Hematopoietic multipotent progenitor cell (in vitro differentiated cells): ENCODE results near the genes SERBP1, GADD45A and CTH.

DNA sequence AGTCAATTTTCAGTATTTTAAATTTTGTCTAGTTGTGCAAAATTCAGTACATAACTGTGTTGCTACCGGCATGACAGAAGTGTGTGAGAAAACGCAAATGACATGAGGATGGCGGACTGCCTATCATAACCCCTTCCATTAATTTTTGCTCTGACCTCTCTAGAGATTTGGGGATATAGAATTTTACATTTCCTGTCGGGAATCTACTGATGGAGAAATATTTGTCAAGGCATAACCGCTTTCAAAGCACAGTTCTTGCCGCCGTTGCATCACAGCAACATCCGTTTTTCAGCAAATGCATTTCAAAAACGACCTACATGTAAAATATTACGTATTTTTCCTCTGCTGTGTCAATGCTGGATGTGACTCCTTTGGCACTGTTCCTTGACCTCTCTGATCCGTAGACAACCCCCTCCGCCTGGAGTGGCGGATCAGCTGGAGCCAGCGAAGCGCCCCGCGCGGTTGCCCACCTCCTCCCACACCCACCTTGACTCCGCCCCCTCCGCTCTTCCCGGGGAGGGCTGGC lies 4.9 kb downstream of the MIER1 start:
- CAGE, long polyA plus RNA, result no peak

GRCh38 chr1:67411242-67412538 lies 18.5 kb downstream of the SERBP1 start:
- CAGE, long polyA plus RNA, result no peak

GRCh38 chr1:67429948-67430983 lies at the start of gene SERBP1:
SERBP1 (minus strand) TSS chr1:67430402.
- CAGE, long polyA plus RNA, result start-site peak on the minus strand at chr1:67430329-67430402, 2,444 reads

- CAGE, long polyA plus RNA, result no peak
Observed at GRCh38 chr1:67524065-67525090, 94.2 kb upstream of the SERBP1 start.

GRCh38 chr1:67534517-67535078 lies 104.4 kb upstream of the SERBP1 start:
- CAGE, long polyA plus RNA, result no peak

- CAGE, long polyA plus RNA, result no peak
Observed at GRCh38 chr1:67540177-67540860, 110.1 kb upstream of the SERBP1 start.

DNA sequence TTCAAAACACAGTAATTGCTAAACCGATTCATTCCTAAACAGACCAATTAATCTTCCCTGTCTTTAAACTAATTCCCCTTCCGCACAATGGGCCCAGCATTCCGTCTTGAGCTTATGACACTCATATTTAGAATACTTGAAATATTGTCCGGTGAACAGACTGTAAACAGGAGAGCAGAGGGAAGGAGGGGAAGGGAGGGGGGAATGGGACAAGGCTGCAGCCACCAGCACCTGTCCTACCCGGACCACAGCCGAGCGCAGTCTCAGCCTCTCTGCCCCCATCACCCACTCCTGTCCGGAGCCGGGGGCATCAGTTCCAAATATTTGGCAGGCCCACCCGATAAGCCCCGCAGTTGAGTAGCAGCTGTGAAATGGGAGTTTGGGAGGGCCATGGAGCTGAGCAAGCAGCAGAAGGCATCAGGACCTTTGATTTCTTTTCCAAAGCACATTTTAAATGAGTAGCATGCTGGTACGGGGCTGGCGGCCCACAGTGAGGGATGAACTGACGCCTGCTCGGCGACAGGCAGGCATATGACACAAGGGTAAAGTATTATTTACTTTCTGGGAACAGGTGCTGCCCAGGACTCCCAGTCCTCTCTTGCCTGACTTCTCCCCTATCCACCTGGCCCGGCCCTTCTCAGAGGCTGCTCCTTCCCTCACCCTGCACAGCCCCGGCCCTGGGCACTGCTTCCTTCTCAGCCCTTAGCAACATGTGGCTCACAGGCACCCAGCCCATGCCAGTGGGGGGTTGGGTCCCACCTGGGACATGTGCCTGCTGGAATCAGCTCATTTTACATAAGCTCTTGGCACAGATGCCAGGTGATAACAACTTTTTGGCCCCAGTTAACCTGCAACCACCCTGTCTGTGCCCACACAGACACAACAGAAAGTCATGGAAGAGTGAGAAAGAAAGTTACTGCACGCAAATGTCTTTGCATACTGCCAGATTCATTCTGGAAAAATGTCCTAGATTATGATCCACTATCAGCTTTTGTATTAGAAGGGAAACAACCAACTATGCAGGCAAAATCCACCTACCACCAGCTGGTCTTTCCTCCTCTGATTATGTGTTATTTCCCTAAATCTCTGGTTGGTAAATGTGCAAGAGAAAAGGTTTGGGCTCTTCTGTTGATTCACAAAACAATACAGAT lies 112.4 kb upstream of the GADD45A start:
- CAGE, long polyA plus RNA, result no peak

- CAGE, long polyA plus RNA, result no peak
Observed at GRCh38 chr1:67652881-67653328, 32.1 kb upstream of the GADD45A start.

GRCh38 chr1:67685104-67686200 lies at the start of gene GADD45A:
GADD45A (plus strand) TSS chr1:67685201.
- CAGE, long polyA plus RNA, result start-site peak on the plus strand at chr1:67685214-67685416, 481 reads

DNA sequence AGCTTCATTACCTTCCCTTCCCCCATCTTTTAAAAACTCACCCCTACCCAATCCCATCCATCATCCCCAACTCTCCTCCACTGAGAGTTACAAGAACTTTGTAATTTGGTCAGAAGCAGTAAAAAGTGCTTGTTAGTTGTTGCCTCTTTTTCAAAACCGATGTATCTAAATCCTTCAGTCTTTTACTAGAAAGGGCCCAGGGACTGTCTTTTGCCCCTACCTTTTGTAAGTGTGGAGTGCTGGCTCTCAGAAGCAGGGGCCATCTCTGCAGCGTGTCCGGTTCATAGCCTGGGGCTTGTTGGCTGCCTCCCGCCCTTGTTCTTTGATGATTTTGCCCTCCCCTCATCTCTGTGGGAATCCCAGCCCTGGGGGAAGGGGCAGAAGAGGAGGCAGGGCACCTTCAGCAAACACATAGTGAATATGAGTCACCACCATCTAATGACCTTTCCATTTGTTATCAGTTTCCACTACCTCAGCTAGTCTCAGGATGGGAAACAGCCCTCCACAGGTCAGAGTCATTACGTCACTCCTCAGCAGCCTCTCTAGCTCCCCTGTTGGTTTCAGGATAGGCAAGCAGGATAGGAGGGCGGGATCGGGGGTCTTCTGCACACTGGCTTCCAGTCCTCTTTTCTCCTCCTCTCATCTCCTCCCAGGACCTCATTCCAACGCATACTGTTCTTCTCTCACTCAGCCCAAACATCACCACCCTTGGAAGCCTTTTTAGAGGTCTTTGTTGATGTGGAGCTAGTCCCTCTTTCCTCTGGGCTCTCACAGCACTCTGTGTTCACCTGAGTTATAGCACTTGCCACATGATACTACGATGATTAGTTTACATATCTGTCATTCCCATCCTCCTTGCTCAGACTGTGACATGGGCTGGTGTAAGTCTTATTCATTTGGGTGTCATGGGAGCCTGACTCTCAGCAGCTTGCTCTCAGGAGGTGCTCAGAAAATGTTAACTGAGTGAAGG lies 15.8 kb downstream of the GADD45A start:
- CAGE, long polyA plus RNA, result no peak

- CAGE, long polyA plus RNA, result no peak
Observed at GRCh38 chr1:68176807-68177550, 55.3 kb downstream of the WLS start.

DNA sequence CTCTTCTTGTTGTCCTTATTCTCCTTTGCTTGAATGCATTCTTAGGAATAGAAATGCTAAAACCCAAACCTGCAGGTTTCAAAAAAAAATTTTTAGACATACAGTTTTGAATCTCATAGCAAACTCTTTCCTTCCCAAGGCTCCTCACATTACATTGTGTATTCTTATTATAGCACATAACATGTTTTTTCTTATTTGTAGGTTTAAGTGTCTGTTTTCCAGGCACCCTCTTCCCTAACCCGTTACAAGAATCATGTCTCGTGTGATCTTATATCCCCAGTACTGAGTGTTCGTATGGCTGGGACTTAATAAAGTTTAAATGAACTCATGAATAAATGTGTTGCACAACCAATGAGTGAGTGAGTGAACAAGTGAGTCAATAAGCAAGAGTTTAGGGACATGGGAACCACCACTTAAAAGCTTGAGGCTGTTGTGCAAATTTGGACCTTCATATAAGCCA lies 41.0 kb downstream of the WLS start:
- CAGE, long polyA plus RNA, result no peak

- CAGE, long polyA plus RNA, result no peak
Observed at GRCh38 chr1:68231376-68231665, 1.0 kb downstream of the WLS start.

GRCh38 chr1:68358489-68358861 lies 91.3 kb downstream of the RPE65 start:
- CAGE, long polyA plus RNA, result no peak

DNA sequence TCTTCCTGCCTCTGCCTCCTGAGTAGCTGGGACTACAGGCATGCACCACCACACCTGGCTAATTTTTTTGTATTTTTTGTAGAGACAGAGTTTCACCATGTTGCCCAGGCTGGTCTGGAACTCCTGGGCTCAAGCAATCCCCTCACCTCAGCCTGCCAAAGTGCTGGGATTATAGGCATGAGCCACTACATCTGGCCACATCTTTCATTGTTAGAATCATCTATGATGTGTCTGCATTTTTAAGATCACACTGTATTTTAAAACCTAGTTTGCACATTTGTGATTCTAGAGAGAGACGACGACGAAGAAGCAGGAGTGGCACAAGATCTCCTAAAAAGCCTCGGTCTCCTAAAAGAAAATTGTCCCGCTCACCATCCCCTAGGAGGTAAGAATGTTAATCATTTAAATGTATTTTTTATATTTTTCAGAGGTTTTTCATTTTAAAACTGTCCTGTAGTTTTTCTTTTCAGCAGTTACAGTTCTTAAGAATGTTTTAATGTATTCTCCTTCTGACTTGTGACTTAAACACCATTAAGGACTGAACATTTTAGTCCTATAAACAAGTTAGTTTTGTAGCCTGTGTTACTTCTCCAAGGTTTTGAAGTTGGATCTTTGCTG lies 28.6 kb downstream of the SRSF11 start:
- CAGE, long polyA plus RNA, result no peak

GRCh38 chr1:70250281-70251156 lies 29.3 kb downstream of the SRSF11 start:
- CAGE, long polyA plus RNA, result no peak

DNA sequence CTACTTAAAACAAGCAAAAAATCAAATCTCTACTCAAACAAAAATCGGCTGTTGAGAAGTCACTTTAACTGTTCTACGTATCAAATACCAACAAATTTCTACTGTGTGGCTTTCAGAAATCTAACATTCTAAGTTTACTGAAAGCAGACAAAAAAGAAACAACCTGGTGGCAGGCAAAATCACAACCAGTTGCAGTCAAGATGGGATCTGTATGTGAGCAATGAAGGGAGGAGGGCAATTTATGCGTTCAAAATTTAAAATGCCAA lies 1.2 kb downstream of the ANKRD13C start:
- CAGE, long polyA plus RNA, result no peak

- CAGE, long polyA plus RNA, result no peak
Observed at GRCh38 chr1:70410290-70410492, 877 bp upstream of the CTH start.

GRCh38 chr1:70411149-70411750 lies at the start of gene CTH:
CTH (plus strand) TSS chr1:70411268.
- CAGE, long polyA plus RNA, result no peak

DNA sequence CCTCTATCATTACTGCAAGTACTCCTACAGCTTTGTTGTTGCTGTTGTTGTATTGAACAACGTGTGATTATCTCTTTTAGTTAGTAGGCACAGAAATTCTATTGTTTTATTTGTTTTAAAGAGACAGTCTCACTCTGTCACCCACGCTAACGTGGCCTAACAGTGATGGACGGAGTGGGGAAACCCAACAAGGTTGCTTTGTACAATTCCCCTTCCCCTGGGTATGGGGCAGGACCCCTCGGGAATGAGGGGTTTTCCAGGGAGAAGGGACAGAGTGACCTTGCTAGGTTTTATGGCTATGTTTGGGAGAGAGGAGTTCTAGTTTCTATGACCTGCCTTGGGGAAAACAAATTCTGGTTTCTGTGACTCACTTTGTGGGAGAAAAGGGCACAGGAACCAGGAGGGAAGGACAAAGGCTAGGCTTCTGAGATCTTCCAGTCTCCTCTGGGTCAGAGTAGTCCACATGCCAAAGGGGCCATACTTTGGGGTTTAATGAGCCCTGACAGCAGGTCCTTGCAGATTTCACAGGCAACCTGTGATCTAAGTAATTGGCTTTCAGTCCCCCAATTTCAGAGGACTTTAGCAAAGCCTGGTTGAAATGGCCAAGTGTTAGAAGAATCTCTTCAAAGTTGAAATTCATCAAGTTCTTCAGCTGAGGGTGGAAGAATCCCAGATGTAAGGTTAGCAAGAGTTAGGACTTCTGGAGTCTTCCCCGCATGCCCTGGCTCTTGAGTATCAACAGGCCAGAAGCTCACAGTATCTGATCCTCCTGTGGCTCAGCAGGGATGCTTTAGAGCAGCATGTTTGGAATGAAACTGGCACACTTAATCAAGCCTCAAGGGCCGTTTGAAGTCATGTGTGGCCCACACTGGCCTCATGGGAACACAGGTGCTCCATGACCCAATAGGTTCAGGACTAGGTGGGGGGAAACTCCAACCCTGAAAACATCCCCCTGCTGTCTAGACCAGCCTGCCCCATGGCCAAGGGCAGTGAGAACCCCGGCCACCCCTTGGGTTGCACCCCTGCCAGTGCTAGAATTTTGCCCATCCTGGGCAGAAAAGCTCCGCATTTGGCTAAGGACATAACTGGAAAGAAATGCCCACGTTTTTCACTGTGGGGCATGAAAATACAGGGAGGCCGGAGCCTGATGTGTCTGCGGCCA lies 5.7 kb upstream of the PTGER3 start:
- CAGE, long polyA plus RNA, result no peak